CD14-positive monocyte (primary cell): ENCODE measurements around a stretch of chr12.

GRCh38 chr12:123943029-123943723, 29.5 kb downstream of the CCDC92 start:
- CAGE, long polyA plus RNA, result no peak

DNA sequence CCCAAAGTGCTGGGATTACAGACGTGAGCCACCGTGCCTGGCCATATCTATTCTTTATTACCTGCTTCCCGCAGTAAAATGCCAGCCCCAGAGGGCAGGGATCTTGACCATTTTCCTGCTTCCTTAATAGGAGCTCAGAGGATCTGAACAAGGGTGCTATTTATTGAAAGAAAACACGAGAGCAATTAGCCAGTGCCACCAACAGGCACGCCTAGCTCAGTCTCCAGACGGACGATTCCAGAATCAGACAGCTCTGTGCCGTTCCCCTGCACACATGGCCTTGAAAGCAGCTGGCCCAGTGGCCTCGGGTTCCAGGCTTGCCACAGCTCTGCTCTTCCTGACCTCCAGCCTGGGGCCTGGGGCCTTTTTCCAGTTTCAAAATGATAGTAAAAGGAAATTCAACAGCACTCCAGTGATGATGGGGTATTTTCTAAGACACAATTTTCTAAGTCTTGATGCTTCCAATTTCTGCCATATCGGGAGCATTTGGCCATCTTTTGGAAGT, 135.2 kb upstream of the RFLNA start:
- CAGE, long polyA plus RNA, result no peak

GRCh38 chr12:124188341-124189127, 106.4 kb upstream of the RFLNA start:
- CAGE, long polyA plus RNA, result no peak

GRCh38 chr12:124336981-124337381, 42.1 kb downstream of the RFLNA start:
- CAGE, long polyA plus RNA, result no peak

GRCh38 chr12:124359459-124359895, 64.6 kb downstream of the RFLNA start:
- CAGE, long polyA plus RNA, result no peak

- CAGE, long polyA plus RNA, result no peak
Measured at GRCh38 chr12:124378052-124378516, 83.2 kb downstream of the RFLNA start.

- CAGE, long polyA plus RNA, result no peak
Measured at GRCh38 chr12:124389187-124390297, 94.6 kb downstream of the RFLNA start.

- CAGE, long polyA plus RNA, result no peak
Measured at GRCh38 chr12:124468748-124469232, 98.6 kb downstream of the NCOR2 start.

DNA sequence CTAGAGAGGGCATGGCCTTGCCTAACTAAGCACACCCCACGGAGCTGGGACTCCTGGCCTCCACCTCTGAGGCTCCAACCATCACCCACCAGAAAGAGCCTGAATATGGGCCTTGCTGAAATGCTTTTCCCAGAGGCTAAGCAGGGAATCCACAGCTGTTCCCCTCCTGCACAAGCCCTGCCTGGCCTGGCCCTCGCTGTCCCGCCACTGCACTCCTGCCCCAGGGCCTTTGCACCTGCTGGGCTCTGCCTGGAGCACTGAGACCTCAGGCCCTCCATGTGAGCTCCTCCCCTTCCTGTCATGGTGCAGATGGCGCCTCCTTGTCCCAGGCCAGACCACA, 83.0 kb downstream of the NCOR2 start:
- CAGE, long polyA plus RNA, result no peak

- CAGE, long polyA plus RNA, result no peak
Measured at GRCh38 chr12:124515834-124516406, 51.5 kb downstream of the NCOR2 start.

DNA sequence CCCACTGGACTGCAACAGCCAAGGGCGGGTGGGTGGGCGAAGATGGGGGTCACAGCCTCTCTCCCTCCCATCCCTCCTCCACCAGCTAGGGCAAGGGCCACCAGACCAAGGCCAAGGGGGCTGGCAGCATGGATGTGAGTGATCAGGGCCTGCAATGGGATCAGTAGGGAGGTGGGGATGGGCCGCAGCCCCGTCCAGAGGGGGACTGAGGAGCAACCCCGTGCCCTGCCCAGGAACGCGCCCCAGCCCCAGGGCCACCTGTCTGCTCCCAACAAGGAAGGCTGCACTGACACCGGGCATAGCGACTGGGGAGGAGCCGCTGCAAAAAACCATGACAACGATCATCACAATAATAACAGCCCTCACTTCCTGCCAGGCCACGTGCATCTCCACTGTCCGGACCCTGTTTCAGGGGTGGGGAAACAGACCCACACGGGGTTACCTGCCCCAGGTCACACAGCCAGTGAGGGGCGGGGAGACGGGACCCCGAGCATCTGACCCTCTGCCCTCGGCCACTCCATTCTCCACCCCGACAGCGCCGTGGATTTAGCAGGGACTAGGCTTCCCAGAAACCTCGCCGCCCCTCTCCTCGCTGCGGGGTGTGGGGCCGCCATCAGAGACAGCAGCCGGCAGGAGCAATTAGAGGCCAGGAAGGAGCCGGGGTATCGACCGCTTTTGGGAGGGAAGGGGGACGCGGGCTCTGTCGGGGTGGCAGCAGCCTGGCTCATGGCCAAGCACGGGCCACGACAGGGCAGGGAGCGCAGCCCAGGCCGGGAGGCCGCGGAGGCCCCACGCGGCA, 24.2 kb downstream of the NCOR2 start:
- CAGE, long polyA plus RNA, result no peak

- CAGE, long polyA plus RNA, result no peak
Measured at GRCh38 chr12:124561513-124561948, 5.9 kb downstream of the NCOR2 start.

DNA sequence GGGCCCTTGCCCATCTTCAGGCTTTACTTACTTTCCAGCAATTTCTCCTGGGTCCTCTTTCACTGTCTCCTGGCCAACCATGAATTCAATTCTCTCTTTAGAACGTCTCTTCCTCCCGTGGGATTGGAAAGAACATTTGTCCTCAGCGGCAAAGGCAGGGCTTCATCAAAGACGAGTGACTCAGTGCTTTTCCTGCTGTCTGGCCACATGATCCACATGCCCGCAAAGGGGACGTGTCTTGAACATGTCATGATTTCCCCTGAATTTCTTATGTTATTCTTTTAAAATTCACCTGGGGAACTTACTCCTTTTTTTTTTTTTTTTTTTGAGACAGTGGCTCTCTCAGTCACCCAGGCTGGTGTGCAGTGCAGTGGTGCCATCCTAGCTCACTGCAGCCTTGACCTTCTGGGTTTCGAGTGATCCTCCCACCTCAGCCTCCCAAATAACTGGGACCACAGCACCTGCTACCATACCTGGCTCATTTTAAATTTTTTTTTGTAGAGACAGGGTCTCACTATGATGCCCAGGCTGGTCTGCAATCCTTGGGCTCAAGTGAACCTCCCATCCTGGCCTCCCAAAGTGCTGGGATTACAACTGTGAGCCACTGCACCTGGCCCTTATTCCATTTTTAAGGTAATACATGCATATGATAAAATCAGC, 21.7 kb upstream of the NCOR2 start:
- CAGE, long polyA plus RNA, result no peak

DNA sequence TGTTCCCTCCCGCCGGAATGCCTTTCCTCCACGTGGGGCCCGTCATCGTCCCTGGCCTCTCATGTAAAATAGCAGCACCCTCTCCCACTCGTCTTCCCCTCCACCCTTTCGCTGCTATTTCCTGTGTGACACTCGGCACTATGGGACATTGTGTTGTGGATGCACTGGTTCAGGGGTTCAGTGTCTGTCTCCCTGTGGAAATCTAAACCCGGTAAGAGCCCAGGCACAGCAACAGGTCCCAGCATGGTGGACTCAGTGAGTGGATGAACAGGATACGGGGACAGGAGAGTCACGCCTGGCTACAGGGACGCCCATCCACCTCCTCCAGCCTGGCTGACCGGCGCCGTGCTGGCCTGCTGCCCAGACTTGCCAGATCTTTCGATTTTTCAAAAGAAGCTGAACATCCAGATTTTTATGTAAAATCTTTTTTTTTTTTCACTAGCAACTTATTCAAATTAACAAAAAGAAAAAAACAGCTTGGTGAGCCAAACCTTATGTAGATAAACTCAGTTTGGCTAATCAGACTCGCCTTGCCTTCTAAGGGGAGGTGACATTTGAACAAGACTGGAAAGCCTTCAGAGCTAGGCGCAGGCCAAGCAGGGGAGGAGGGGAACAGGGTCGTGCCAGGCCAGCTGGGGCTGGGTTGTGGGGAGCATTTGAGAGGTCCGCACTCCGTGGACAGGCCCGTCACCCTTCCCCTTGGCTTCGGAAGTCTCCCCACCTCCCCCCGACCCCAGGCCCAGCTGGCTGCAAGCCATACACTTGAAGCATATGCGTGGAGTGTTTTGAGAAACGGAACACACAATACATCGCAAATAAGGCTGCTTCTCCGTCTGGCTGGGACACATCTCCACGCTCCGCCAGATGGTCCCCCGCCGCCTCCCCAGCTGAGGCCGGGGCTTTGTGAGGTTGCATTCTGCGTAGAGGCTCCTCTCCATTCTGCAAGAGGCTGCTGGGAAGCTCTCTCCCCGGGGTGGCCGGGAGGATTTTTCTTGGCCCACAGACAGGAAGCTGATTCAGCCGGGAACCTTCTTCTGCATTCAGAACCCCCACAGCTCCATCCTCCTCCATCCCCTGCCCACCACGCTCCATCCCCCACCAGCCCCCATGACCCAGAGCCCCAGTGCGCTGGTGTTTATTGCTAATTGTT, 87.9 kb upstream of the NCOR2 start:
- CAGE, long polyA plus RNA, result no peak

- CAGE, long polyA plus RNA, result no peak
Measured at GRCh38 chr12:124681114-124681825, 113.9 kb upstream of the NCOR2 start.

DNA sequence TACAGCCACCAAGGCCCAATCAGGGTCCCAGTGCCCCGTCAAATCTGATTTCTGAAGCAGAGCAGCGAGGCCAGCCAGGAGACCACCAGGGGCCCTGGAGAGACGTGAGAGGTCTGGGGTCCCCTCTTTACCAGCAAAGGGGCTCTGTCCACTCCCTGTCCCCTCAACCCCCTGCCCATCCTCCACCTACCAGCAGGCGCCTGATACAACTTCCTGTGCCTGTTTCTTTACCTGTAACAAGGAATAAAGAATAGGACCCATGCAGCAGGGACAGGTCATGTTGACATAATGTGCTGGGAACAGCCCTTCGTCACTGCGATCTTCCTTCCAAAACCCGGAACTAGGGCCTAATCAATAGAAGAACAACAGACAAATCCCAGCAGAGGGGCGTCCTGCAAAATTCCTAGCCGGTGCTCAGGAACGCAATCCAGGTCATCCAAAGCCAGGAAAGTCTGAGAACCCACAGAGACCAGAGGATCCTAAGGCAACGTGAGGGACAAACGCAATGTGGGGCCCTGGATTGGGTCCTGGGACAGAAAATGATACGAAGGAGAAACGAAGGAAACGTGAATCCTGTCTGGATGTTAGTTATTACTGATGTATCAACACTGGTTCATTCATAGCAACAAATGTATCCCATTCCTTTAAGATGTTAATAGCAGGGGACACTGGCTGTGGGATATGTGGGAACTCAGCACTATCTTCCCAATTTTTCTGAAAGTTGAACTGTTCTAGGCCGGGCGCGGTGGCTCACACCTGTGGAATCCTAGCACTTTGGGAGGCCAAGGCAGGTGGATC, 32.0 kb downstream of the SCARB1 start:
- CAGE, long polyA plus RNA, result no peak

DNA sequence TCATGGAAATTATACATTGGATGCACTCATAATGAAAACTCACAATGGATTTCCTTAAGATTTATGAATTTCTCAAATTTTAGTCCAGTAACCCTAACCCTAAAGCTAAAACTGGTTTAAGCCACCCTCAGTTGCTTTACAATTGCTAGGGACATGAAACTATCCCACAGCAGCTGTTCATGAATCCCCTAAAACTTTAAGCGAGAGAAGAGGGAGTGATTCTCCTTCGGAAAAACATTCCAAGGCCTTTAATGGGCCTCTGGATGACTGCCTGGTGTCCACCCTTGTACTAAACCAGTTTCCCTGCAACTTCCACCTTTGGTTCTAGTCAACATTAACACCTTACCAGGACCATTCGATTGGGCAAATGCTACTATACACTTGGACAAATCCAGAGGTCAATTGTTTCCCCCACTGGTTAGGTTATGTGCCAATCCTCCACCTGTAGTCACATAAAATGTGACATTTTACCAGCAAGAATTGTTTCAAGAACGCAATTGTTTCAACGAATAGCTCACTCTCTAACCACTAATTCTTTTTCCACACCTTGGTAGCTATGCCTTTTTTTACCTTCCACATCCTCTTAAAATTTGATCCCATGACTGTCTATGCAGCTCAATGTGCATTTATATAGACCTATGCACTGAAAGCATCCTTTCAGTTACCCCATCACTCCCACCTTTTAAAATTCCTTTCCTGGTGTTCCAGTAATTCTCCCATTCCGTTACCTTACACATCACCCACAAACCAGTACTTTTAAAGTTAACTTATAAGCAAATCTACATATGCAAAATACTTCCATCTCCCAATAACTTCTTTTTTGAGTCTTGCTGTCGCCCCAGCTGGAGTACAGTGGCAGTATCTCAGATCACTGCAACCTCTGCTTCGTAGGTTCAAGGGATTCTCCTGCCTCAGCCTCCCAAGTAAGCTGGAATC, 3.7 kb downstream of the UBC start:
- CAGE, long polyA plus RNA, result no peak

- CAGE, long polyA plus RNA, result no peak
Measured at GRCh38 chr12:125194194-125195037, 8.2 kb downstream of the TMEM132B start.

GRCh38 chr12:125456191-125456664, 270.0 kb downstream of the TMEM132B start:
- CAGE, long polyA plus RNA, result no peak

DNA sequence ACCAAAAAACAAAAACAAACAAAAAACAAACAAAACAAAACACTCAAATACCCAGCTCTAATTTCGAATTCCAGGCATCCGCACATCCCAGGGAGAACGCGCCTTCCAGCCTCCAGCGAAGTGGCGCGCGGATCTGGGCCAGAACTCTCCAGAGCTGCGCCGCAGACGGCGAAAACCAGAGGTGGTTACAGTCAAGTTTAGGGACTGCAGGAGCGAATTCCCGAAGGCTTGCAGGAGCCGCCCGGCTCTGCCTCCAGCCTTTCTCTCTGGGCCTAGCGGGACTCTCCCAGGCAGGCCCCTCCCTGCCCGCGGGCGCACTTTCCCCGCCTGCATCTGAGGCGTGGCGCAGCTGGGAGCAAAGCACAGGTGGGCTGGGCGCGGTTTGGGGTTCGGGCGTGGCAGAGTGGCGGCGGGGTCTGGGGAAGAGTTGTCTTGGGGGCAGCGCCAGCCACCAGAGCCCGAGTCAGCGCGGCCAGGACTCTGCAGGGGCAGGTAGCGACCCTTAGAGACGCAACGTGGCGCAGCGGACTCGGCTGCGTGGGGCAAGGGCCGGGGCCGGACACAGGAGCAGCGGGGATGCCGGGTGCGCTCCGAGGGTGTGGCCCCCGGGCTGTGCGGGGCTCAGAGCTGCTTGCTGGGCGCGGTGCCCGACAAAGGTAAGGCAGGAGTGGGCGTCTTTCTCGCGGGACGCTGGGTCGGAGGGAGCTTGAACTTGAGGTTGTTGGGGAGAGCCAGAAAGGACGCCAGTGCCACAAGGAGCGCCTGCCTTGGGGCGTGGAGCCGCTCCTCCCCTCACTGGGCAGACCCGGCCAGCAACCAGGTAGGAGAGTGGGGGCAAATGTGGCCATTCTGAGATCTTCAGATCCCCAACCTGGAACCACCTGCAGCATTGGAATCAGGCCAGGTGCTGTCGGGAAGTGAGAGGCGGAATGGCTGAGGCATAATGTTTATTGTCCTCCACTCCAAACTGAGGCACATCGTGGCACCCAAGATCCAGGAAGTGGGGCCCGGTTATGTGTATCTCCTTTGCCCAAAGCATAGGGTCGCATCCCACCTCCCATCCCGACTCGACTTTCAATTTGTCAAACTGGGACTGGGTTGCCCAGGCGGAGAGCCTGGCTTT, 1005.1 kb downstream of the TMEM132B start:
- CAGE, long polyA plus RNA, result no peak